ENCODE data around the genes GARIN6, SCYL2 and UQCC6.

DNA sequence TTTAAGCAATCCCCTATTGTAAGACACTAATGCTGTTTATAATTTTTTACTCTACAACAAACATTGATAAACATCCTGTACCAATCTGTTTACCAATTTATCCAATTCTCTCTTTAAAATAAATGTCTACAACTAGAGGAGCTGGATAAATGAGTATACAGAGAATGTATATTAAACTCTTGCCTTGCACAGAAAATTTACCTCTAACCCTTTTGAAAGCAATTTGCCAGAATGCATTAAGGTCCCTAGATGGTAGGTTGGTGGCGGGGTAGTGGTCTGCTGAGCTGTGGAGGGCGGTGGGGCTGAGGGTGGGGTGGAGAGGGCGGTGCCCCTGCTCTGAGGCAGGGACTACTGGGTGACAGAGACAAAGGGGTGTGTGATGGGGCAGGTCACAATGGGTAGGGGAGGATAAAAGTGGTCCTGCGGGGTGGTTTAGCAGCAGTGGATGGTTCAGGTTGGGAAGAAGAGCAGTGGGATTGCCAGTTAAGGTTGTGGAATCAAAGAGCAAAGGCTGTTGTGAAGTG, at the start of gene GARIN6:
TSS of gene GARIN6 (plus strand) at position 438 of the 524 bp plus-strand sequence.
- PRO-cap: no peak

GRCh38 chr12:100137583-100138083, 5.0 kb downstream of the BLTP3B start:
- PRO-cap: no peak

DNA sequence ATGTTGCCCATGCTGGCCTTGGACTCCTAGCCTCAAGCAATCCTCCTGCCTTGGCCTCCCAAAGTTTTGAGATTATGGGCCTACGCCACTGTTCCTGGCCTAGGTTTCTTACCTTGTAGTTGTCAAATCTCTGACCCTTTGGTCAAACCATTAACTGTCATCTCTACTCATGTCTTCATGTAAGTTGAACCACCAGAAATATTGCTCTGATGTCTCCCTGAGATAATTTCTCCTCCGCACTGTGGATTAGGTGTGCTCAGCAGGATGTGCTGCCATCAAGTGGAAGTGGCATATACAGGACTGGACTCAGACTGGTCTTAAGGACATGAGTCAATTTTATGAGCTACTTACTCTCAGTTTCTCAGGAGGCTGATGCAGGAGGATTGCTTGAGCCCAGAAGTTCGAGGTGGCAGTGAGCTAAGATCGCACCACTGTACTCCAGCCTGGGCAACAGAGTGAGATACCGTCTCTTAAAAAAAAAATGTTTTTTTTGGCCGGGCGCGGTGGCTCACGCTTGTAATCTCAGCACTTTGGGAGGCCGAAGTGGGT, 28.6 kb downstream of the ACTR6 start:
- PRO-cap: no peak

DNA sequence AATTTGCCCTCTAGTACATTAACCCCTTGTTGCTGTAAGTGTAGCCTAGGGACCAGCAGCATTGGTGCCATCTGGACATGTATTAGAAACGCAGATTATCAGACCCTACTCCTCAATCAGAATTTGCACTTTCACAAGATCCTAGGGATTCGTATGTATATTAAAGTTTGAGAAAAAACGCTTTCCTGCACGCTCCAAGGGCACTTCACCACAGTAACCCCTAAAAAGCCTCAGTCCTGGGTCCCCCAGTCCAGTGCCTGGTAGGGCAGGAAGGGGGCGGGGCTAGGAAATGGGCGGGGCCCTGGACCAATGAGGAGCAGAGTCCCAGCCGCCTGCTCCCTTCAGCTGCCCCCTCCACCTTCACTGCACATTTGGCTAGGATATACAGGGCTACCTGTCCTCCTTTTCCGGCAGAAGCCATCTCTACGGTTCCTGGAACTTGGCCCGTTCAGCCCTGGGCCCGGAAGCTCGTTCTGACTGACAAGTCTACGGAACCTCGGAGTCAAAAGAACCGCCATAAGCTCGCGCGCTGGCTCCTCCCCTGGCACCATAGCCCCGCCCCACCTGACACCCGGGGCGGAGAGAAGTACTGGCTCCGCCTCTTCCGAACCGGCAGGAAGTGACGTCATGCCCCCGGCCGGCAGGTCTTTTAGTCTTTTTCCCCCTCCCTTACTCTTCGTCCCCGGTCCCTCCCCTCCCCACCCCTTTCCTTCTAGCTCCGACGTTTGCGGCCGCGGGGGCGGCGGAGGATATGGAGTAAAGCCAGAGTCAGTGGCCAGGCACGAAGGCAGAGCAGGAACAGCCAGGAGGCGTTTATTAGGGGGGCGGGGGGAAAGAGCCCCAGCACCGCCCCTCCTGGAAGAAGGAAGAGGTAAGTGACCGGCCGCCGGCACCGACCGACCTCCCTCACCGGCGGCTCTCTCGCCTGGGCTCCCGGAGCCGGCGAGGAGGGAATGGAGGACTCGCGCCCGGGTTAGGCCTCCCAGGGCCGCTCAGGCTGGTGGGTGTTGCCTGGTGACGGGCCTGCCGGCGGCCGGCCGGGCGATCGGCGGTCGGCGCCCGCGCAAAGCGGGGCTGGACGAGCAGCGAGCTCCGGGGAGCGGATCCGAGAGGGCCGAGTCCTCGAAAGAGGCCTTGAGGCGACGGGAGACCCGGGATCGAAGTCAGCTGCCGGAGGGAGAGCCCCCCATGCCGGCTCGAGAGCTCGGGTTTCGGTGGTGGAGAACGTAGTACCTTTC, at the start of gene SCYL2:
TSS of gene SCYL2 (plus strand) at position 652 of the 1,238 bp plus-strand sequence.
- PRO-cap: bidirectional peak, plus-strand start at position 309 of the sequence, minus-strand start at position 262 of the sequence; bidirectional peak, plus-strand start at position 672 of the sequence, minus-strand start at position 551 of the sequence

GRCh38 chr12:100534821-100535168, 38.7 kb upstream of the GAS2L3 start:
- PRO-cap: no peak

DNA sequence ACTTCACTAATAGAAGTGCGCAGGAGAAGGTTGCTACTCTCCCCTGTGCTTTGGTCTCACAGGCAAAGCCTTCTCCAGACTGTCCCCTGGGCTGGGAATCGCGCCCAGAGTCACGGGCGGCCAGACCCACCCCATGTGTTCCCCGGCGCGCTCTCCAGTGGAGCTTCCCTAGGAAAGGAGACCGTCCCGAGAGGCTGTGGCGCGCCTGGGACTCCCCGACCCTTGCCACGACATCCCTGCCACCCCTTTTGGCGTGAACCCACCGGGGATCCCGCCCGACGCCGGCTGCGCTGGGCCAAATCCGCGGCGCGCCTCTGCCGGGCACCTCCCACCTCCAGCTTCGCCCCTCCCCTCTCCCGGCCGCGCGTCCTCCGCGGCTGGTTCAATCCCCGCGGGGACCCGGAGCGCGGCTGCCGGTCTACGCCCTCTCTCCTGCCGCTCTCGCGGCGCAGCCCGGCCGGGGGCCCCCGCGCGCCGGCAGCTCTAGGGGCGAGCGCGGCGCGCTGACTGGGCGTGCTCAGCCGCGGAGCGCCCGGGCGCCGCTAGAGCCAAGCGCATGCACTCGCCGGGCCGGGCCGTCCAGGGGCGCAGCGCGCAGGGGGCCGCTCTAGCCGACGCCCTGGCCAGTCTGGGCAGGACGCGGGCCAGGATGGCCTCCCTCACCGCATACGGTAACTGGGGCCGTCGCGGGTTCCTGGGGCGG, 77.5 kb upstream of the ANO4 start:
- PRO-cap: no peak

- PRO-cap: no peak
Measured at GRCh38 chr12:101665931-101666227, 31.6 kb upstream of the CHPT1 start.

DNA sequence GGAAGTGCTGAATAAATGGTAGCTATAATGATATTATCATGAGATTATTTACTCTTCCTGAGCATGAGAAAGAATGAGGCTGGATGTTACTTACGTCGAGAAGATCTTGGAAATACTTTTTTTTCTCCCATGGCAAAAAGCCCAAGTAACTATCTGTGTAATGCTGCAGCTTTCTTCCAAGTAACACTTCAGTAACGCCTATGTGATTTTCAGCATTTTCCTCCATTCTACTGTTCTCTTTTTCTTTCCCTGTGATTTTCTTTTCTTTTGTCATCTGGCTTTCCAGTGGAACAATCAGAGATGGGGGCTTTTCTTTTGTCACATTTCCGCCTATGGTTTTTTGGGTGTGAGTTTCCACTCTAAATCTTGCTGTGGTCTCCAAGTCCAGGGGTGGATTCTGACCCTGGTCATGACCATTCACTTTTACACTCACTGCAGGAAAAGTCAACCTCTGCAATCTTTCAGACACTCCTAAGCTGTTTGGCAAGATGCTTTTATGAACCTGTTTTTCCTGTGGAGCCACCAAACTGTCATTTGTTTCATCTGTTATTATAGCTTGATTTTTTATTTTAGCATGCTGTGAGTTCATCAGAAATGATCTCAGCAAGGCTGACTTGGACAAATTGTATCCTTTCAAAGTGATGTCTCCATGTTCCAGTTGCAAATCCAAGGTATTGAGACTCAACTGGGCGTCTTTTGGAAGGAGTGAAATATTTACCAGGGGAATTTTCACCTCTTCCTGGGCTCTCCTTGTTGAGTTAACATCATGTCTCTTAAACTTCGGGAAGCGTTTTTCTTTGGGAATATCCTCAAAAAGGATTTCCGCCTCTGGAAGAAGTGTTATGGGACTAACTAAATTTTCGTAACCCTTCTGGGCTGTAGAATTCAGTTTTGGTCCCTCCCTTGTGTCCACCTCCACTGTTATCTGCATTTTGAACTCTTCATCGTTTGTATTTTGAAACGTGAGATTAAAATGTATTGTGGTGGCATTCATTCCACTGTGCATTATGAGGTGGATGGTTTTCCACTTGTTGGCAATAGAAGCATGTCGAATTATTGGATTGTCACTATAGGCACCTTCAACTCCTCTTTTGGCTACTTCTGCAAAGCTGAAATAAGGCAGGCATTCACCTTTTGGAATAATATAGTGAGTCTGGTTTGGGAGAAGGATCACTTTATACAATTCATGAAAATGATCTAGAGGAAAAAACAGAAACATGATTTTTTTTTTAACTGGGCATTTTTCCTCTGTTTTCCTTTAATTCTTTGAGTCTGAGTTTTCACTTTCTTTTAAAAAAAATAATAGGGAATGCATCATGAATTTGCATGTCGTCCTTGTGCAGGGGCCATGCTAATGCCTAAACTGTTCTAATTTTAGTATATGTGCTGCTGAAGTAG, 25.3 kb upstream of the SYCP3 start:
- PRO-cap: no peak

GRCh38 chr12:101779657-101780012, 40.4 kb upstream of the SYCP3 start:
- PRO-cap: no peak

- PRO-cap: no peak
Measured at GRCh38 chr12:102429604-102430313, 50.6 kb downstream of the IGF1 start.

GRCh38 chr12:102878806-102879499, 38.1 kb downstream of the PAH start:
- PRO-cap: no peak

GRCh38 chr12:103925182-103925764, 4.9 kb upstream of the HSP90B1 start:
- PRO-cap: no peak

- PRO-cap: bidirectional peak, plus-strand start at chr12:103957329, minus-strand start at chr12:103957215
Measured at GRCh38 chr12:103956841-103957712, at the start of gene UQCC6. TSS of gene UQCC6 (minus strand) at chr12:103957215.

GRCh38 chr12:103960247-103960677, 3.2 kb upstream of the UQCC6 start:
- PRO-cap: no peak

- PRO-cap: bidirectional peak, plus-strand start at chr12:104011574, minus-strand start at chr12:104011394
Measured at GRCh38 chr12:104011273-104011845, 38.6 kb downstream of the GLT8D2 start.

GRCh38 chr12:104178059-104178348, 37.6 kb upstream of the TXNRD1 start:
- PRO-cap: no peak

DNA sequence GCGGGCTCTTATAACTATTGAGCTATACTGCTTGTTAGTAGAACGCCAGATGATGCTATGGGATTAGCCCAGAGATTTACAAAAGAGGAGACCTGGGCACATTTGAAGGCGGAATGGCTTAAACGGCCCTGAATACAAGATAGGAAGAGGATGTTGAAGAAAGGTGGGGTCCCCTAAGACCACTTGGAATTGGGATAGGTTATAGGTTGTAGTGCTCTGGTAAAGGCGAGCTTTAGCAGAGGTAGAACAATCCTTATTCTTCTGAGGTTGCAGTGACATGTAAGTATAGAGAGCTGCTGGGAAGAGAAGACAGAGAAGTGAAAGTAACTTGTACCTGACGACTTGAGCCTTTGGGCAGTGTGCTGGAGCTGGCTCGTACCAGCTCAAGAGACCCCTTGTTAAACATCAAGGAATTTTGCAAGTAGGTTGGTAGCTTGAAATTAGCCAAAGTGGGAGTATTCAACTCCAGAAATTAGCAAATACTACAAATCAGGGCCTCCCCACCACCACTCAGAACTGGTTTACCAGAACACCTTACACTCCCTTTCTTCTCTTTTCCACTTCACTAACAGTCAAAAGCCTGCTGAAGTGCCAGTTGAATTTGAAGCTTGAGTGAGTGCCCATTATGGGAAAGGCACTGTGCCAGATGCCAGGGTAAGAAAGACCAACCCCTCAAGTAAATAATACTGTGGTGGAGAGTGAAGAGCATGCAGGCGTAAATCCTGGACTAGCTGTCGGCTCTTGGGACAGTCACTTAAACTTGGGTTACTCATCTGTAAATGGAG, 27.3 kb upstream of the EID3 start:
- PRO-cap: no peak

DNA sequence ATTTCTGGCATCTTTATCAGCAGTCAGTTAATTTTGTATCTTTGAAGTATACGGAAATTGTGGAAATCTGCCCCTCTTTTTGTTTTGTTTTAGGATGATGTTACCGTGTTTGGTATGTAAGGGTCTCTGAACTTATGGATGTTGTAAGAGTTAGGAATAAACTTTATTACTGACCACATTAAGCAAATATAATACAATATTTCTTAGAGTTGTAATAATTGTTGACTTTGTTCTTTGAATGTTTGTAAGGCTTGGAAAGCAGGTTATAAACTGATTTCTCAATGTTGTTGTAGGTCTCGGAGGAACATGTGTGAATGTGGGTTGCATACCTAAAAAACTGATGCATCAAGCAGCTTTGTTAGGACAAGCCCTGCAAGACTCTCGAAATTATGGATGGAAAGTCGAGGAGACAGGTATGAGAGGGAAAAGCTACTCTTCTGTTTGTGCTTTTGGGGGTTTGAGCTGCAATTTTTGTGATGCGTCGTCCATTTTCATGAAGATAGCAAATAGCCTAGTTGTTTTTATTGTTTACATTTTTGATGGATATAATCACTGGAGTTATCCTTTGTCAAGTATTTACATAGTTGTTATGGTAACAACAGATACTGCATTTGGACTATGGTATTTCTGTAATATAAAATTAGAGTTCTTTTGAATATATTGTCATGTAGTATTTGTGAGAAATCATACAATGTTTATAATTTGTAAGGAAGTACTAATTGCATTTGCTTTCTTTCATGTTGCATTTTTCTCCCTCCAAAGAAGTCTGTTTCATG, 12.1 kb downstream of the EID3 start:
- PRO-cap: no peak

GRCh38 chr12:104372029-104372561, 68.6 kb downstream of the EID3 start:
- PRO-cap: no peak

- PRO-cap: no peak
Measured at GRCh38 chr12:104459416-104459713, 2.6 kb downstream of the CHST11 start.